ENCODE measurements around a stretch of chr14.

- RRBS, result no CpG with 5 or more reads among the region's 8 CpGs
Observed at GRCh38 chr14:61503097-61503878, 181.9 kb downstream of the PRKCH start.

- RRBS, result no CpG with 5 or more reads among the region's 7 CpGs
Observed at GRCh38 chr14:61506026-61506547, 184.7 kb downstream of the PRKCH start.

DNA sequence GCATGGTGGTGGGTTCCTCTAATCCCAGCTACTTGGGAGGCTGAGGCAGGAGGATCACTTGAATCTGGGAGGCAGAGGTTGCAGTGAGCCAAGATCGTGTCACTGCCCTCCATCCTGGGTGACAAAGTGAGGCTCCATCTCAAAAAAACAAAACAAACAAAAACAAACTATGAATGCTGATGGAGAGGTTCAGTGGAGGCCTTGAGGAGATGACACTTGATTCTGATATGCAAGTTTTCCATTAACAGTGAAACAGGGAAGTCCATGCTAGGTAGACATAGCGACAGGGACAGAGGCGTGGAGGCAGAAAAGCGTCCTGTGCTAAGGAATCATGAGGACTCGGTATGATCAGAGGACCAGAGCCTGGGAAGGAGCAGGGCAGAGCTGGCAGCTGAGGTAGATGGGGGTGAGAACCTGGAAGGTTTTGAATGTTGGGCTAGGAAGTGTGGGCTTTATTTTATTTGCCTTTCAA is 185.5 kb upstream of the HIF1A start:
- RRBS, result no CpG with 5 or more reads among the region's 5 CpGs

- RRBS, result no CpG with 5 or more reads among the region's 8 CpGs
Observed at GRCh38 chr14:61511427-61511989, 183.8 kb upstream of the HIF1A start.

DNA sequence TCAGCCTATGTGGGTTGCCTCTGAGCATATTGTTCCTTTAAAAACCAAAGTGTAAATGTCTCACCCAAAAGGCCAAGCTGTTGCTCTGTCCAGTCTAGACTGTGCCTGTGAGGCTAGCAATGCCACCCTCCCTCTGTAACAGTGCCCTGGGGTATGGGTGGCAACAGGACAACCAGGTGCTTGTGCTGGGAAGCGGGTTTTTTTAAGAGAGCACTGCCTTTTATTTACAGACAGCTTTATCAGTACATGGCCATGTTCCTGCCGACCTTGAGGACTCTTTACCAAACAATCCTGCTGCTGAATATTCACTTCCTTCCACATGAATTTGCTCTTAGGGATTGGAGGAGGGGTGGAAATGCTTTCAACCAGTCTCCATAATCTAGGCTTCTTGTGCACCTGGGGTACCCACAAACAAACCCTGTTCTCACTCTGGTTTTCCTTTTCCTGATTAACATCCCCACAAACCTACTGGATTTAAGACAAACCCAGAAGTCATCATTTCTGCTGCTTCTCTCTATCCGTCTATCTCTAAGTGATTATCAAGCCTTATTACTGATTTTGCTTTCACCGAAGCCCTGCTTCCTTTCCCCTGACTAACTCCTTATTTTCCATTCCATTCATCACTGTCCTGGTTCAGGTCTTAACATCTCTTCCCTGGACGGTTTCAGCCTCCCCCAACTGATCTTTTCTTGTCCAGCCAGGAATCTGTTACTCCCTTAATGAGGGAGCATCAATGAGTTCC is 168.2 kb upstream of the HIF1A start:
- RRBS, result no CpG with 5 or more reads among the region's 5 CpGs

DNA sequence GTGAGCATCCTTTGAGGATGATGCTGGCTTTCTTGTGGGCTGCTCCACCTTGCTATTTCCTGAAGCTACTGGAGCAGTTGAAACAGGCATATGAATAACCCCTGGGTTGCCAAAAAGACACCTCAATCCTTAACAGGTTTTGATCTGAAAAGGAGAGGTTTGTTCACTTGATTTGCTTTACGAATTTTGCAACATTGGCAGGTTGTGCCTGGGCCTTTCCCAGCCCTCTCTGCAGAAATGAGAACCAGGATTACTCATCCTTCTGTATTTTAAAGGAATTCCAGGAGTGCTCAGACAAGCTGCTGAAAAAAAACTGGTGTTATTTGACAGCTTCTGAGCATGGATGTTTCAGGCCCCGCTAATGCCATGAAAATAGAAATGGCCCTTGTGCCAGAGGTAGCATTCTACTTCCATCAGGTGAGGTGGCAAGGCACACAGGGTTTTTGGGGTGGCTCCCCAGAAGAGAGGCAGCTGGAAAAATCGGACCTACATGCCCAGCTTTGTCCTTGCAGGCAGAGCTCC is 121.2 kb upstream of the HIF1A start:
- RRBS, result no CpG with 5 or more reads among the region's 3 CpGs

GRCh38 chr14:61698014-61698491 is 2.7 kb downstream of the HIF1A start:
- RRBS, result no CpG with 5 or more reads among the region's 1 CpG

DNA sequence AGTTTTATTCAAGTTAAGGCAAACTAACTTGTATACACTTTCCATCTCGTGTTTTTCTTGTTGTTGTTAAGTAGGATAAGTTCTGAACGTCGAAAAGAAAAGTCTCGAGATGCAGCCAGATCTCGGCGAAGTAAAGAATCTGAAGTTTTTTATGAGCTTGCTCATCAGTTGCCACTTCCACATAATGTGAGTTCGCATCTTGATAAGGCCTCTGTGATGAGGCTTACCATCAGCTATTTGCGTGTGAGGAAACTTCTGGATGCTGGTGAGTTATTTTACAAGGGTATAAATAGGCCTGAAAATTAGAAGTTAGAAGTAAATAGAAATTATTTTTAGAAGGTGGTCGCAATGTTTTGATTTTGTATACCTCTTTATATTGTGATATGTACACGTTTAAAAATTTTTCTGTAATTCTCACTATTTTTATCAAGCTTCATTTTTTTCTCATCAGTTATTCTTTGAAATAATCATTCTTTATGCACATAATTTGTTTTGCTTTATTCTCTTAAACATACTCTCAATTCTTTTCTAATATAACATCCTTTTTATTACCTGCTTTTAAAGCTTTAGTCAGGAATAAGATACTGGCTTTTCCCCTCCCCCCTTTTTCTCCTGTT is 25.1 kb downstream of the HIF1A start:
- RRBS, result no CpG with 5 or more reads among the region's 10 CpGs

- RRBS, result no CpG with 5 or more reads among the region's 10 CpGs
Observed at GRCh38 chr14:63384292-63384795, 65.6 kb upstream of the GPHB5 start.

- RRBS, result no CpG with 5 or more reads among the region's 2 CpGs
Observed at GRCh38 chr14:63486626-63487328, 56.4 kb downstream of the PPP2R5E start.

DNA sequence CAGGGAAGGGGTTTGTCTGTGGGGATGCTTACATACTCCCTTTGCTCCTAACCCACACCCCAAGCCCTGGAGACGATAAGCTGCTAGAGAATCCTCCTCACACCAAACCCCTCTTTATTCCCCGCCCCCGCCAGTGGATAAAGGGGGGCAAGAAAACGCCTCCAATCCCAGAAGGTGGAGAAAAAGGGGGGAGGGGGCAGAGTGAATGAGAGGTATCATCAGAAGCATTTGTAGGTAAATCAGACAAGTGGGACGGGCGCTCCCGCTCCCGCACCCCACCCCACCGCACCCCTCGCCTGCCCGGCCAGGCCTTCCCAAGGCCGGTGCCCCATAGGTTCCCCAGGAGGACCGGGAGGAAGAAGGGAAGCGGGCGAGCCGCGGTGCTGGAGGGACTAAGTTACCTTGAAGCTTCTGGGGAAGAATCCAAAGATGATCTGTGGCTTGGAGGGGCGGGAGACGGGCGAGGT is 766 bp downstream of the PPP2R5E start:
- RRBS, result no CpG with 5 or more reads among the region's 20 CpGs

GRCh38 chr14:63702041-63702318 is 25.9 kb downstream of the SGPP1 start:
- RRBS, result no CpG with 5 or more reads among the region's 2 CpGs

DNA sequence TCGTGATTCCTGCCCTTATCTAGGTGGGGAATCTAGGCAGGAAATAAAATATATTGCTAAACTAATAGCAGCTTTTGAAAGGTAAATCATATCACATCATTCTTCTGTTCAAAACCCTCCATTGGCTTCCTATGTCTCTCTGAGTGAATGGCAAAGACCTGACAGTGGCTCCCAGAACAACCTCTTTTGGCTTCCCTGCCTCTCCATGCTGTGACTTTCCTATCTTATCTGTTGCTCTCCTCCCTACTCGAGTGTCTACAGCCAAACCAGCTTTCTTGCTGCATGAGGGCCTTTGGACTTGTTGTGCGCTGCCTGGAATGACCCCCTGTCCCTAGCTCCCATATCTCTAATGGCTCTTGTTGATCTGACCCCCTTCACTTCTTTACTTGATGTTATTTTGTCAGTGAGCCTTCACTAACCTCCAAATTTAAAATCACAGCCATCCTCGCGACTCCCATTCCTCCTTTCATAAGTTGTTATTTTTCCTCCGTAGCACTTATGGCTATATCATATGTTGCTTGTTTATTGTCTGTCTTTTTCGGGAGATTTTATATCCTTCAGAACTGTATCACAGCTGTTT is 2.5 kb downstream of the SYNE2 start:
- RRBS, result no CpG with 5 or more reads among the region's 7 CpGs

DNA sequence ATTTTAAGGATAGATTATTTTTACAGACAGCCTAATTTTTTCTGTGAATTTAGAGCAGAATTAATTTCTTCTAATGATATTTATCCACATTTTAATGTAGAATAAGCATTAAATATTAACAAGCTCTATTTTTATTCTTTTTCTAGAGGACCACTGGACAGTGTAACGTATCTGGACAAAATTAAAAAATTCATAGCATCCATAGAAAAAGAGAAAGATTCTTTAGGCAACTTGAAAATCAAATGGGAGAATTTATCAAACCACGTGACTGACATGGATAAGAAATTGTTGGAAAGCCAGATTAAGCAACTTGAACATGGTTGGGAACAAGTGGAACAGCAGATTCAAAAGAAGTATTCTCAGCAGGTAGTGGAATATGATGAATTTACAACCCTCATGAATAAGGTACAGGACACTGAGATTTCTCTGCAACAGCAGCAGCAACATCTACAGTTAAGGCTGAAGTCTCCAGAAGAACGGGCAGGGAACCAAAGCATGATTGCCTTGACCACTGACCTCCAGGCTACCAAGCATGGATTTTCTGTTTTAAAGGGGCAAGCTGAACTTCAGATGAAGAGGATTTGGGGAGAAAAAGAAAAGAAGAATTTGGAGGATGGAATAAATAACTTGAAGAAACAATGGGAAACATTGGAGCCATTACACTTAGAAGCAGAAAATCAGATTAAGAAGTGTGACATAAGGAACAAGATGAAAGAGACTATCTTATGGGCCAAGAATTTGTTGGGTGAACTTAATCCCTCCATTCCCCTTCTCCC is 198.8 kb downstream of the SYNE2 start:
- RRBS, result no CpG with 5 or more reads among the region's 3 CpGs

- RRBS, result under 1% methylated on average over 3 of the region's 26 CpGs
Observed at GRCh38 chr14:64338862-64339243, 44.7 kb upstream of the ESR2 start.

- RRBS, result no CpG with 5 or more reads among the region's 27 CpGs
Observed at GRCh38 chr14:64441754-64442637, 23.3 kb upstream of the AKAP5 start.

DNA sequence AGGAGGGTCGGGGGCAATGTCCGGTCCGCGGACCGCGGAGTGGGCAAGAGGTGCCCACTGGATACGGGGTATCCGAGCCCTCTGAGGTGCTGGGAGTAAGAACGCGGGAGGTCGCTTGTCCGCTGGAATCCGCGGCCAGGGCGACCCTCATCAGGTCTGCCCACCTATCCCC is 234 bp downstream of the AKAP5 start:
- RRBS, result no CpG with 5 or more reads among the region's 15 CpGs

DNA sequence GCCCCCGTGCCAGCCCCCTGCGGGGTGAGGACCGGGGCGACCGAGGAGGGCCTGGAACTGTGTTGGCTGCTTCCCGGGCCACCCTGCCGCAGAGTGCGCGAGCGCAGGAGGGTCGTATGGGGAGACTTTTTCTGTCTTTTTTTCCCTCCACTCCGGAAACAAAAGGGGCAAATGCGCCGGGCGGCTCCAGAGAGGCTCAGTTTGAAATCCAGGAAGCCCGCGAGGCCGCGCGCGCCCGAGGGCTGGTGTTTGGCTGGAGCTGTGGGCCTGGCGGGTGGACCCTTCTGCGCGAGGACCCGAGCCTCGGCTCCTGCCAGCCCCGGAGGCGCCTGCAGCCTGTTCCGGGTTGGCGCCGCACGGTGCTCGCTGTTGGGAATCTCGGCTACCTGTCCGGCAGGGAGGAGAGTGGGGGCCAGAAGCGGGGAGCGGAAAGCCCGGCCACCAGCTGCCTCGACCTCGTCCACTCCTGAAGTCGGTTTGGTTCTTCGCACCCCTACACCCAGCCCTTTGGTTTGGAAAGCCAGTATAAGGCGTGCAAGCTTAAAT is 651 bp downstream of the PLEKHG3 start:
- RRBS, result 3% methylated on average over 21 of the region's 44 CpGs

GRCh38 chr14:64706308-64707401 is 2.4 kb downstream of the PLEKHG3 start:
- RRBS, result no CpG with 5 or more reads among the region's 18 CpGs